Iris pigment epithelial cell (primary cell): Measurements from ENCODE around the gene SP1.

DNA sequence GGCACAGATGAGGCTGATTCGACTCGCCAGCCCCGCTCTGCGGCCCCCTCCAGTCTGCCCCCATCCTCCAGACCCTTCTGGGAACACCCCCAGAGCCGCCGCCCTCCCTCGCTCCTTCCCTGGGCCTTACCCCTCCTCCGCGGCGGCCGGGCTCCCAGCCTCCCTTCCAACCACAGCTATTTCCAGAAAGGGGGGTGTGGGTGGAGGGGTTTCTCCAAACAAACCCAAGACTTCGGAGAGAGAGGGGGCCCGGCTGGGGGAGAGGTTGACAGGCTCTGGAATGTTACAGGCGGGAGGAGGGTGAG is 2.1 kb upstream of the TNS2 start:
- RRBS = 0% methylated on average over 1 of the region's 14 CpGs

DNA sequence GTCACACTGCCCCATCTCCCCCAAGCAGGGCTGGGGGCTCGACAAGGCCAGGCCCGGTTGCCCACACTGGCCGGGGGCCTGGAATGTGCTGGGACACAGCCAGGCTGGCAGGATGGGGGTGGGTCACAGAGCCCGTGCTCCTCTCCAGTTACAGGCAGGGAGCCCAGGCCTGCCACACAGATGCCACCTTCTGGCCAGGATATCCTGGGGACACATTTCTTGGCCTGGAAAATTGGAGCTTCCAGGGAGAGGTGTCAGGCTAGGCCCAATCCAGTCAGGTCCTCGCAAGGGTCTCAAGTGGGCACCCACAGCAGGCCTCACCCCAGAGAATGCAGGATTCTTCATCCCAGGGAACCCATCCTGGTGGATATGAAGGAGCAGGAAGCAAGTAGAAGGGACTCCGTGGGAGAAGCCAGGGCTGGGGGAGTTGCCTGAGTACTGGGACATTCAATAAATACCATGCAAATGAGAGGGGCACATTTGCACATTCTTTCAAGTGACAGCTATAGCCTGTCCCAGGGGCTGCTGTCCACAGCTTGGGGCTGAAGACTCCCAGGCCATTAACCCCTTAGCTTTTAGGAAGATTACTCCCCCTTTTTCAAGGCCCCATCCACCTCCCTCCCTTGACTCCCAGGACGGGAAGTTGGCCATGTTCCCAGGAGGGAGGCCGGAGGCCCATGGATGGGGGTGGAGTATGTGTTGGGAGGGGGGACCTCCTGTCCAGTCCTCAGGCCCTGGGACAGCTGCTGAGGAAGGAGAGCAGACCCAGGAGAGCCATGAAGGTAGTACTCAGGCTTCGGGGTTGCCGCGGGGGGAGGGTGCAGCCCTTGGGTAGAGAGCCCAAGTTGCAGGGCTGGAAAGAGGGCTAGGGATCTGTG is 1.2 kb upstream of the TNS2 start:
- RRBS = no CpG with 5 or more reads among the region's 11 CpGs

GRCh38 chr12:53068644-53069154 is 10.5 kb downstream of the SPRYD3 start:
- RRBS = no CpG with 5 or more reads among the region's 7 CpGs

GRCh38 chr12:53073866-53074402 is 5.3 kb downstream of the SPRYD3 start:
- RRBS = no CpG with 5 or more reads among the region's 6 CpGs

- RRBS = no CpG with 5 or more reads among the region's 3 CpGs
These were observed 1.6 kb upstream of the SPRYD3 start for GRCh38 chr12:53080795-53081257.

GRCh38 chr12:53181177-53182155 is 741 bp upstream of the CSAD start:
- RRBS = no CpG with 5 or more reads among the region's 28 CpGs

- RRBS = no CpG with 5 or more reads among the region's 7 CpGs
These were observed 1.5 kb upstream of the CSAD start for GRCh38 chr12:53182156-53182742.

DNA sequence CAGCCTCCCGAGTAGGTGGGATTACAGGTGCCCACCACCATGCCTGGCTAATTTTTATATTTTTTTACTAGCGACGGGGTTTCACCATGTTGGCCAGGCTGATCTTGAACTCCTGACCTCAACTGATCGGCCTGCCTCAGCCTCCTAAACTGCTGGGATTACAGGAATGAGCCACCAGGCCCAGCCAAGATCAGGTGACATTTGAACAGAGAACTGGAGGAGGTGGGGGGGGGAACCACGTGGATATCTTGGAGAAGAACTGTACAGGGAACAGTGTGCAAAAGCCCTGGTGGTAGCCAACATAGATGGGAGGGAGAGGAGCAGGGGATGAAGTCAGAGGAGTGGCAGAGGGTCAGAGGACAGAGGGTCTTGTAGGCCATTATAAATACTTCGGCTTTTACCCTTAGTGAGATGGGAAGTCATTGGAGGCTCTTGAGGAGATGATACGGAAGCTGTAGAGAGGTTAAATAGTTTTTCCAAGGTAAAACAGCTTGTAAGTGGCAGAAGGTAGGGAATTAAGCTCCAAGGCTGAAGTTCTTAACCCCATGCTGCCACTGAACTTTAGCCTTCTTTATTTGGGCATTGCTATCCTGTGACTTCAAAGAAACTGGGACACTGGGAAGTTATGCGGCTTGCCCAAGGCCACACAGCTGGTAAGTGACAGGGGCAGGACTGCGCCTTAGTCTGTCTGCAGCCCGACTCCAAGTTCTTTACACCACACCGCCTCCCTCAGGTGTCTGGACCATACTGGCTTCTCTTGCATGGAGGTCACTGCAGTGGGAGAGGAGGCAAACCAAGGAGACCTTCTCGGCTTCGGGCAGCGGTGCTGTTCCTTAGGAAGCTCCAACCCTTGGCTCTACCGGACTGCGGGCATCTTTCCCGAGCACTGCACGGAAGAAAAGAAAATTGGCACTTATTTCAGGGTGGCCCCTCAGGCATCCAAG is 651 bp upstream of the MFSD5 start:
- RRBS = no CpG with 5 or more reads among the region's 18 CpGs

- RRBS = 2% methylated on average over 31 of the region's 53 CpGs
These were observed at the start of gene SP1 for GRCh38 chr12:53379800-53380518. Gene SP1, plus strand, starts transcription at chr12:53380176.

GRCh38 chr12:53382605-53383420 is 2.8 kb downstream of the SP1 start:
- RRBS = no CpG with 5 or more reads among the region's 3 CpGs

- RRBS = 13% methylated on average over 1 of the region's 9 CpGs
These were observed 2.4 kb downstream of the PCBP2 start for GRCh38 chr12:53453918-53455174.

DNA sequence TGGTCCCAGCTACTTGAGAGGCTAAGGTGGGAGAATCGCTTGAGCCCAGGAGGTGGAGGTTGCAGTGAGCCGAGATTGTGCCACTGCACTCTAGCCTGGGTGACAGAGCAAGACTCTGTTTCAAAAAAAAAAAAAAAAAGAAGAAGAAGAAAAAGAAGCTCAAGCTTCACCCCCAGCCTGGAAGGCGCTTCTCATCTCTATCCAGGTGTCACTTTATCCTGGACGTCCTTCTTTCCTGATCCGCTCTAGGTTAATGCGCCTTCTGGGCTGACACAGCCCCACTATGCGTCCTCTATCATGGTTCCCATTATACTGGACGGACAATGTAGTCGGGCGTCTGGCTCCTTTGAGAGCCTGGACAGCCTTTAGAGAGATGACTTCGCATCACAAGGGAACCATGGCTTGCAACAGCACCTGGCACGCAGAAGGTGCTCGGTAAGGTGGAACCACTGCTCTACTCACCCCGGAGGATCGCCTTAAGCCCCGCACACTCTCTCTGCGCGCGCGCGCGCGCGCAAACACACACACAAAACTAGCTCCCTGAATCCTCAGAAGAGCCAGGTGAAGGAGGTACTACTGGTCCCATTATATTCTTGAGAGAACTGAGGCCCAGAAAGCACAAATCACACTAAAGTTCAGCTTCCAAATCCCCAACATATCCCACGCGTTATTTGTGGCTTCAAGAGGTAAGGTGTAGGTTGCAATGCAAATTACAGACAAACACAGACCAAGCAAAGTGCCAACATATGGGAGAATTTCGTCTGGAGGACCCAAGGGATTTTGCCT is 7.1 kb downstream of the MAP3K12 start:
- RRBS = no CpG with 5 or more reads among the region's 27 CpGs

GRCh38 chr12:53514105-53514673 is 6.9 kb upstream of the NPFF start:
- RRBS = no CpG with 5 or more reads among the region's 5 CpGs

DNA sequence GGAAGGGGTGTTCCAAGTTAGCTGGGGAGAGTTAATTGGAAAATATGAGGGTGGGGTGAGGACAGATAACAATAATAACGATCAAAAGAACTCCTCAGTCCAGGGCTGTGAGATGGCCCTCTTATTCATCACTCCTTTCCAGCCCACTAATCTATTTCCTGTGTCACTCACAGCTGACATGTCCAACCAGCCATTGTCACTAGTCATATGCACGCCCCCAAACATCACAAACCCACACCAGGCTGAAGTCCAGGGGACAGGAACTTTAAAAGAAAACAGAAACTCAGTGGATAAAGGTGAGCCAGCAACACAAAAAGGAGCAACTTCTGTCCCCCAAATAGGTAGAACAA is 923 bp downstream of the CALCOCO1 start:
- RRBS = no CpG with 5 or more reads among the region's 2 CpGs

DNA sequence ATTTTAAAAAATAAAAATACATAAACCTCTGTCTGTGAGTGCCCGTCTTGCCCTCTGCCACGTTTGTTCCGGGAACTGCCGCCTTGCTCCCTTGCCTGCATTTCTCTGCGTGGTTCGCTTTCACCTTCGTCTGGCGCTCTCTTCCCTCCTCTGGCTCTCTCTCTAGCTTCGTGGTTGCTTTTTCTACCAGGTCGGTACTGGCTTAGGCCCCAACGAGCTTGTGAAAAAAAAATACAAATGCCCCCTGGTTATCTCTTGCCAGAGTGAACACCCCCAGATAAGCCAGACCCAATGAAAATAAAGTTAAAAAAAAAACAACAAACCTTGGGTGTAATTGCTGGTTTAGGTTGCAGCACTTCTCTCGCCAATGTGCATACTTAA is 9.0 kb upstream of the HOXC11 start:
- RRBS = no CpG with 5 or more reads among the region's 12 CpGs

DNA sequence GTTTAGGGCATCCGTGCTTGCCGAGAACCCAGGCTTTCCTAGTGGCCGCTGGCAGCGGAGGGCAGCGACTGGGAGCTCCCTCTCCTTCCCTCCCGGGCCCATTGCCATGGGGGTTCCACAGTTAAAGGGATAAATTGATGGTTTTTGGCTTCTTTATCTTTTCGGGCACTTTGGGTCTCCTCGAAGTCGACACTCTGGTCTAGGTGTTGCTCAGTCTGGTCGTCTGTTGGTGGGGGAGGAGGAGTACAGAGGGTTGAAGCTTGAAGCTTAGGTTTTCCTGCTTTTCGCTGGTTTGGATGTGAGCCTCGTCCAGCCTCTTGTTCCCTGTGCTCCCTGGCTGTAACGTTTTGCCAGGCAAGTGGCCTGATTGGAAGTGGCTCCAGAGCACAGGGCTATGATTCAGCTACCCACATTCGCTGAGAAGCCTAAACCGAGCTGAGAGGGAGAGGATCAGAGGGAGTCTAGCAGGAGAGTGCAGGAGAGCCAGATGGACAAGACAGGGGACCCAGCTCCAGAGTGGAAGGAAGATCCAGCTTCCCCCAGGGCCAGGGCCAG is 6.0 kb downstream of the HOXC10 start:
- RRBS = no CpG with 5 or more reads among the region's 15 CpGs

DNA sequence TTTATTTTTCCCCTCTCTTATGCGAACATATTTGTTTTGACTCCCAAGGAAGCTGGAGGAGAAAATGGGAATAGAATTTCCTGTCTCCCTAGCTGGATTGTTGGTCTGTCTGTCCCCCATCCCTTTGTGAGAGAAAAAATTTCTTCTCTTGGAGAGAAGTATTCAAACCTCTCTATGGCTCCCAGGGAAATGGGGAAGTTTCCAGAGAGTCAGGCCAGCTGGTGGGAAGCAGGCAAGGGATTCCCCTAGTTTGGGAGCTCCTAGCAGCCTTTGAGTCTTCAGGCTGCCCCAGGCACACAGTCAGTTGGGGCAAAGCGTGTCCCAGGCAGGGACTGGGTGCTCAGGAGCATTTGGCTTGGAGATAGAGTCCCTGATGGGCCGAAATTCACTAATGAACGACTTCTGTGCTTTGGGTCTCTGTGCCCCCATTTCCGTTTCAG is 6.8 kb upstream of the HOXC9 start:
- RRBS = no CpG with 5 or more reads among the region's 5 CpGs

GRCh38 chr12:54014388-54015116 is 5.8 kb downstream of the HOXC8 start:
- RRBS = no CpG with 5 or more reads among the region's 37 CpGs

DNA sequence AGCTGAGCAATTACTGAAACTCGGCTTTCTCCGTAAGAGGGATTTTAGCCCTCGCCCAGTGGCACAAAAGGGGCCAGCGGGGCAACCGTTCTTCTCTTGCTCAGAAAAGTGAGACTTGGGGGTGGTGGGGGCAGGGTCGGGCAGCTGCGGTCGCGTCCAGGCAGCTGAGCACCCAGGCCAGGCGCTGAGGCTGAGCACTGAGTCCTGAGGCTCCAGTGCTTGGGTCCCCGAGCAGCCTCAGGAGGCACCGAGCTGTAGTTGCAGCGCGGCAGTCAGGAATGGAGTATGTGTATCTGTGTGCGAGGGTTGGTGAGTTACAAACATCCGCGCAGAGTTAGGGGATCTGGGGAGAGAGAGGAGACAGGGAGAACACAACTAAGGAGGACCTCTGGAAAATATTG is 4.1 kb upstream of the HOXC6 start:
- RRBS = no CpG with 5 or more reads among the region's 17 CpGs